Neutrophil (primary cell): Measurements from ENCODE around the gene ADCY9.

GRCh38 chr16:3966391-3966920 is 85.9 kb upstream of the CREBBP start:
- PRO-cap = no peak

- PRO-cap = no peak
Measured at GRCh38 chr16:4053919-4054681, 62.1 kb downstream of the ADCY9 start.

GRCh38 chr16:4085572-4086088 is 30.6 kb downstream of the ADCY9 start:
- PRO-cap = no peak

GRCh38 chr16:4116052-4116770 is at the start of gene ADCY9:
Gene ADCY9, minus strand, starts transcription at chr16:4116442.
- PRO-cap = no peak

DNA sequence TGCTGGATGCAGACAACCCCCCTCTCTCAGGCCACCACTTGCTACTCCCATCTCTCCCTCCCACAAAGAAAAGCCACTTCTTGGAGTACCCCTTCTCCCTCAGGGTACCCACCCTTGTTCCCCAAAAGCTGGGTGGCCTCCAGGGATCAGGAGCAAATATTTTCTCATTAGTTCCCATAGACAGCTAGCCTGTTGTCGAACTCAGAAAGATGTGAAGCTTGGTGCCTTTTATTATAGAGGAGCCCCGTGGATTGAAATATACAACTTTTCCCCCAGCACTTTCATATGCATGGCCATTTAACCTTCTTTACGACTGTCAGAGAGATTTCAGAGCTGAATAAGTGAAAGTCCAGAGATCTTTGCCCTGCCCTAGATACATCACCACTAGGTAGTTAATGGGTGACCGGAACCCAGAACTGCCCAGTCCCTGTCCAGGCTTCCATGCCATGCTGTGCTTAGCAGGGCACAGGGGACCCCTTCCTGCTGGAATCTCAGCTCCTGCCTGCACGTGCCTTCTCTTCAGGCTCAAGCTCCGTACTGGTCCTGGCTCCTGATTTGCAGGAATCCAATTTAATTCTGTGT is 32.3 kb downstream of the SRL start:
- PRO-cap = no peak

DNA sequence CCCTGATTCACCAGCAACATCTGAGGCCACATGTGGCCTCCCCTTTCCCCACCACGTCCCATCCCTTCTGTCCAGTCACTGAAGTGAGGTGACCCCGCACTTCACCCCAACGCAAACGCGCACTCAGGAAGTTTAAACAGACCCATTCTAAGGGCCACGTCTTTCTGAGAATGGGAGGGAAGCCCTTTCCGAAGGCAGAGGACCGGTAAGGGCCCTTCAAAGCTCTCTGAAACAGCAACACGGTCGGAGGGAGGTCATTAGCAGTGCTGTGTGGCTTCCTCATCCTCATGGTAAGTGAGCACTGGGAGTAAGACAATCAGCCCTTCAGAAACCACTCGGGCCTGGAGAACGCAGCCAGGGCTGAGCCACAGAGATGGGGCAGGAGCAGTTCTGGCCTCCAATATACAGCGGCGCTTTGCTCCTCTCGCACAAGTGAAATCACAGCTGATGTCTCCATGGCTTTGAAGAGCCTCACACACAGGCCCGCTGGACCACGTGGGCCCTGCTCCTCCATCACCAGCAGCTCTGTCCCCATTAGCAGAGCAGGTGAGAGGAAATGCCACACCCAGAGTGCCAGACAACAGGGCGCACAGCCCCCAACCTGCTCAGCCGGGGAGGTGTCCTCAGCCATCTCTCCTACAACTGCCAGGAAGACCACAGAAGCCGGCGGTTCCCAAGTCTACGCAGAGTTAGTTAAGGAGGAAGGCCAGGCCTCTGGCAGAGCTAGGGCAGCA is 23.6 kb downstream of the SRL start:
- PRO-cap = no peak

GRCh38 chr16:4313795-4314267 is 2.0 kb upstream of the GLIS2 start:
- PRO-cap = no peak

GRCh38 chr16:4327093-4327676 is 11.3 kb downstream of the GLIS2 start:
- PRO-cap = no peak

DNA sequence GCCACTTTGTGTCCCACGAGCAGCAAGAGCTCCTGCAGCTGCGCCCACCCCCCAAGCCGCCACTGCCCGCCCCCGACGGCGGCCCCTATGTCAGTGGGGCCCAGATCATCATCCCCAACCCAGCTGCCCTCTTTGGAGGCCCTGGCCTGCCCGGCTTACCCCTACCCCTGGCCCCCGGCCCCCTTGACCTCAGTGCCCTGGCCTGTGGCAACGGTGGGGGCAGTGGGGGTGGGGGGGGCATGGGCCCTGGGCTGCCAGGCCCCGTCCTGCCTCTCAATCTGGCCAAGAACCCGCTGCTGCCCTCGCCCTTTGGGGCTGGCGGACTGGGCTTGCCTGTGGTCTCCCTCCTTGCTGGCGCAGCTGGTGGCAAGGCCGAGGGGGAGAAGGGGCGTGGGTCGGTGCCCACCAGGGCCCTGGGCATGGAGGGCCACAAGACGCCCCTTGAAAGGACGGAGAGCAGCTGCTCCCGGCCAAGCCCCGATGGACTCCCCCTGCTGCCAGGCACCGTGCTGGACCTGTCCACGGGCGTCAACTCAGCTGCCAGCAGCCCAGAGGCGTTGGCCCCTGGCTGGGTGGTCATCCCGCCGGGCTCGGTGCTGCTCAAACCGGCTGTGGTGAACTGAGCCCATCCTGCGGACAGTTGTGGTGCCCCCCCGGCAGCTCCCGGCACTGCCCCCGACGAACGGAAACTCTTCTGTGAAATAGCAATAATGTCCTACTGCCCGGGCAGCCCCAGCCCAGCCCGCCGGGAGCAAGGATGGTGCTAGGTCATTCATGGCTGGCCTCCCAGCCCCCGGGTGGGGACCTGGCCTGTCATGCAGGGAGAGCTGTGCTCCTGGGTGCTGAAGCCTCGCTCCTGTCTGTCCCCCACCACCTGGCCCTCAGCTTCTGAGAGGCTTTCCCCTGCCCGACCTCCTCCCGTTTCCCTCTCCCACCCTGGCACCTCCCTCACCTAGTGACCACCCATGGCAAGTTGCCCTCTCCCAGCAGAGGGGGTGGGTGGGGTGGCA is 13.9 kb downstream of the PAM16 start:
- PRO-cap = no peak

- PRO-cap = no peak
Measured at GRCh38 chr16:4347853-4348622, 3.1 kb downstream of the PAM16 start.

GRCh38 chr16:4353591-4354039 is 2.5 kb upstream of the PAM16 start:
- PRO-cap = no peak

DNA sequence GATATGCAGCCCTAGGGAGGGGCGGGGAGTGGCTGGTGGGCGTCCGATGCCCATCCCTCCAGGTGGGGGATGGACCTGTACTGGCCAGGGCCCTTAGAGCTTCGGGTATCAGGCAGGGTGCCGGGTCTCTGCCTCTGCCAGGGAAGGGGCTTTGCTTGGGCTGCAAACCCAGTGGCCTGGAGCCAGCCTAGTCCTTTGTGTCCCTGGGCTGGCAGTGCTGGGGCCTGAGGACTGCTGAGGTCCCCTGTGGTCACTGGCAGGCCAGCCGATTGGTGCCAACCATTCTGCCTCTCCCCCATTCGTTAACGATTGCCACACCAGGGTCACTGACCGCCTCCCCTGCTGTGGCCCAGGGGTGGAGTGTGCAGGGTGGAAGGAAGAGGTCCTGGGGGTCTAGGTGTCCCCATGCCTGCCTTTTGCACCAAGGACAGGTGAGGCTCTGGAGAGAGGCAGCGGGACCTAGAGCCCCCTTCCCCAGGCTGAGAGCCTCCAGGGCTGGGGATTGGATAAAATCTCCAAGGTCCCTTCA is 881 bp downstream of the VASN start:
- PRO-cap = no peak

- PRO-cap = no peak
Measured at GRCh38 chr16:4378139-4378668, 6.6 kb downstream of the VASN start.

GRCh38 chr16:4425237-4425698 is 400 bp upstream of the DNAJA3 start:
- PRO-cap = no peak

- PRO-cap = no peak
Measured at GRCh38 chr16:4501259-4501578, 25.0 kb downstream of the HMOX2 start.

DNA sequence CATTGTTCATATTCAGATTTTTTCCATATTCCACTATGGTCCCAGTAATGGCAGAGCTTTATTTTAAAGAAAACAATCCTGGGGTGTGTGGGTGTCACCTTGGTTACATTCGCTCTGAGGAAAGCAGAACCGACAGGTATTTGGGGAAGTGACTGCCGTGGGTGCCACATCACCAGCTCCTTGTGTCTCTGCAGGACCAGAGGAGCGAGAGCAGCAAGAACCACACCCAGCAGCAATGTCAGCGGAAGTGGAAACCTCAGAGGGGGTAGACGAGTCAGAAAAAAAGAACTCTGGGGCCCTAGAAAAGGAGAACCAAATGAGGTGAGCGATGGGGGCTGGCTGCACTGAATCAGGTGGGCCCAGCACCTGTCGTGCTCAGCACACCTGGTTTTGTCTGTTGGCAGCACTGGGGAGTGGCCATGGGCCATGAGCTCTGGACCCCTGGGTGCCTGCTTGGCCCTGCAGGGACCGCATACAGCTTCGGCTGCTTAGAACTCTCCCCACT is 29.1 kb downstream of the HMOX2 start:
- PRO-cap = unidirectional peak, plus-strand start at position 315 of the sequence

GRCh38 chr16:4609186-4610324 is 5.1 kb downstream of the UBALD1 start:
- PRO-cap = no peak

- PRO-cap = no peak
Measured at GRCh38 chr16:4618053-4618872, 3.6 kb upstream of the UBALD1 start.

- PRO-cap = no peak
Measured at GRCh38 chr16:4723301-4723674, 10.8 kb downstream of the ANKS3 start.

- PRO-cap = no peak
Measured at GRCh38 chr16:4870112-4871096, 23.1 kb downstream of the UBN1 start.